Cardiac septum (tissue), 1 donor: ENCODE measurements around a stretch of chr10.

- PRO-cap, result no peak
These were observed 41.3 kb upstream of the VCL start for GRCh38 chr10:73956466-73957245.

GRCh38 chr10:73997249-73997608 lies 687 bp upstream of the VCL start:
- PRO-cap, result no peak

DNA sequence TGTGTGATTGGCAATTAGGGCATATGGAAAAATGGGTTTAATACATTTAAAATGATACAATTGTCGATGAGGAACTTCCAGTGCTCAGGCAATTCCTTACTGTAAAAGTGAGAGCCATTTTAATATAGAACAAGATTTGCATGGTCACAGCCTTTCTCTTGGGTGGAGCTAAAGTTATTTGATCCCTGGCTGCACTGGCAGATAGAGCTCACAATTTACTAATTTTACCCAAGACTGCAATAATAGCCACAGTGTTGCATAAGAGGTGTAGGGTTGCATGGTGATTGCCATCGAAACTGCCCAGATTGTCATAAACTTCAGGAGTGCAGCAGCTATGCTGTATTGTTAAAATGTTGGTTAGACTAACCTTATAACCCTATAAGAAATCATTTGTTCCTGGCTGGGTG lies 49.9 kb downstream of the VCL start:
- PRO-cap, result no peak

DNA sequence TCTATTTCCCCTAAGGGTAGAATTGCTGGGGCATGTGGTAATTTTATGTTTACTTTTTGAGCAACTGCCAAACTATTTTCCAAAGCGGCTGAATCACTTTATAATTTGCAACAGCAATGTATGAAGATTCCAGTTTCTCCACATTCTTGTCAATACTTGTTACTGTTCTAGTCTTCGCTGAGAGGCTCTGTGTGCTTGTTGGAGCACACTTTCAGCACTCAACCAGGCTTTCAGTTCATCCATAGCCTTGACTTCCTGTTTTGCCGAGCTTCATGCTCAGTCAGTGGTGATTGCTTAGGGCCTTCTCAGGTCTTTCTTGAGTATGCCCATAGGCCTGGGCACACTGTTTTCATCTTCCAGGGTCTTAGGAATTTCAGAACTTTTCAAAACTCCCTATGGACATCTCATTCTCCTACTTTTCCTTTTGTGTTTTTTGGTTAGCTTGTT lies 39.1 kb downstream of the ADK start:
- PRO-cap, result no peak

- PRO-cap, result no peak
These were observed 186.2 kb upstream of the KAT6B start for GRCh38 chr10:74640118-74640696.

GRCh38 chr10:74654520-74655313 lies 171.7 kb upstream of the KAT6B start:
- PRO-cap, result no peak

GRCh38 chr10:75007631-75008340 lies 65.7 kb downstream of the DUSP29 start:
- PRO-cap, result no peak

GRCh38 chr10:75043391-75044262 lies 29.8 kb downstream of the DUSP29 start:
- PRO-cap, result unidirectional peak, minus-strand start at chr10:75043990

GRCh38 chr10:75275933-75276756 lies 40.4 kb upstream of the COMTD1 start:
- PRO-cap, result no peak

GRCh38 chr10:75283720-75284407 lies 48.1 kb upstream of the COMTD1 start:
- PRO-cap, result no peak

DNA sequence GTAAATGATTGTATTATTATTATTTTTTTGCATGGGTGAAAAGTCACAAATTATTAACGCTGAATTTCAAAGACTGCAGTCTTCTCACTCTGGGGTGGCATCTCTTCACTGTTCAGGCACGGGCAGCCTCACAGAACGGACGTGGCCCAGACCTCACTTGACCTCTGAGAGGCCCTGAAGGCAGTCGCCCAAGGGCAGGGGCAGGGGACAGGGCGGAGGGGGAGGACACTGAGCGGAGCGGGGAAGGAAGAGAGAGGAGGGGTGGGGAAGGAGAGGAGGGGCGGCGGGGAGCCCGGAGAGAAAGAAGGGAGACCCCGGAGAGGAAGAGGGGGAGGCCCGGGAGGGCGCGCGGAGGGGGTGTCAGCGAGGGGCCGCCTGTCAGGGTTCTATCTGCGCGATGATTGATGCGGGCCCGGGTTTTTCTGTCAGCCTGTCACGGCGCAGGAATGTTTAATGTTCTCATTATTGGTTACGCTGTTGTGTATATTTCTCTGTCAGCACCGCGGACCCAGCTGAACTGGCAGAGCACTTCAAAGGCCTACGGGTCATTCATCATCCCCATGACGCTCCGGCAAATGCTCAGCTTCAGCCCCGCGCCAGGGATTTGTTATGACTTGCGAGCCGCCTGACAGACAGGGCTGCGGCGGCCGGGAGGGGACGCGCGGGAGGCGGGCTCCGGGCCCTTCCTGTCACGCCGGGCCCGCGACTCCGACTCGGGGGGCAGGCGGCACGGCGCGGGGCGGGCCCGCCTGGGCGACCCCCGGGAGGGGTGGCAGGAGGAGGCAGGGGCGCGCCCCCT lies 58.9 kb upstream of the COMTD1 start:
- PRO-cap, result bidirectional peak, plus-strand start at position 631 of the sequence, minus-strand start at position 606 of the sequence

DNA sequence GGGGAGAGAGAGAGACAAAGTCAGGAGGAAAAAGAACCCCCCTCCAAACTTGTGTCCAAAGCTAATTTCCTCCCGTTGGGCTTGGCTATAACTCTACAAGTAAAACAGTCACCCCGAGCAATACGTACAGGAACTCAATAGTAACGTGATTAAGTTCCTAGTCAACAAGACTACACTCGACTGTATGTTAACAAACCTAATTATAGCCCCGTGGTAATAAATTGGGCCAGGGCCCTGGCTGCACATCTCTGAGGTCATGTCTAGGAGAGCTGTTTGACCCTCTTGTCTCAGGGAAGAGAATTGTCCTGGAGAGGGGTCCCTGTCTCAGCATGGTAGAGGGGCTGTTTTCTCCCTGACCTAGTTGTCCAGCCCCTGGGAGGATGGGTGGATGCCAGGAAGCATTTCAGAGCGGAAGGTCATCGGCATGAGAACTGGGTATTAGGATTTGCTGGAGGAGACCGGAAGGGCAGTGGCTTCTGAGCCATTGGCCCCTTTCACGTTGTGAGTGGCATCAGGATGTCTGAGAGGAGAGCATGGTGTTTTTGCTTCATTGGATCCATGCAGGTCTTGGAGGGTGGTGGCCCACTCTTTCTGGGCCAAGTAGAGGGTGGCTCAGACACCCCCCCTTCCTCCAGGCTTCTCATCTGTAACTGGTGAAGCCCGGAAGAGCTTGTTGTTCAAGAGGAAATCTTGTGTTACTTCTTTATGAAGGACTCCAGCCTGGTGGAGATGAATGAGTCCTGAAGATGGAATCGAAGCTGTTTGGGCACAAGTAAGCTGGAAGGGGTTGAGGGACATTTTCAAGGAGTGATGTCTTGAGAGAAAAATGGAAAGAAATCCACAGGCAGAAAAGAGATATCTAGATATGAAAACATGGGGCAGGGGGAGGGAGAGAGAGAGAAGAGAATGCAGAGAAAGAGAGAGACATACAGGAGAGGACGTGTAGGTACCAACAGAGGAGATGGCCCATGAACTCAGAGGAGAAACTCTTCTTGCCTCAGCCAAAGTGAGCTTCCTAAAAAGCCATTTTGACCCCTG lies 60.4 kb upstream of the COMTD1 start:
- PRO-cap, result no peak

DNA sequence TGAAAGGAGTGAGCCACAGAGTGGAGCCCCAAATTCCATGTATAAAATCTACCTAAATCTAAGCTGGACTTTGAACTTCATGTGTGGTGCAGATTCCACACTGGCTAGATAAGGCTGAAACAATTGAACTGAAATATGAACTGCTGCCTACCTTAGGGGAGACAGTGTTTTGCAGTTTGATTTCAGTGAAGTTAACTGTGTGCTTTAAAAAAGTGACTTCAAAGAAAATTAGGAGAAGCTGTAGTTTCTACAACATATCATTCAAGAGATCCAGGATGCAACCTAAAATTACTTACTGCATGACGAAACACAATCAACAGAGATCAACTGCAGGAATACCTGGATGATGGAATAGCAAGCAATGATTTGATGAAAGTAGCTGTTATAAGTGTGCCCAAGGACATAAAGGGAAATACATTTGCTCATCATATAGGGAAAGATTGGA lies 124.0 kb downstream of the LRMDA start:
- PRO-cap, result no peak

GRCh38 chr10:75623272-75623908 lies 192.0 kb downstream of the LRMDA start:
- PRO-cap, result no peak

GRCh38 chr10:75664256-75664748 lies 232.9 kb downstream of the LRMDA start:
- PRO-cap, result no peak

GRCh38 chr10:75723000-75723710 lies 291.7 kb downstream of the LRMDA start:
- PRO-cap, result no peak

DNA sequence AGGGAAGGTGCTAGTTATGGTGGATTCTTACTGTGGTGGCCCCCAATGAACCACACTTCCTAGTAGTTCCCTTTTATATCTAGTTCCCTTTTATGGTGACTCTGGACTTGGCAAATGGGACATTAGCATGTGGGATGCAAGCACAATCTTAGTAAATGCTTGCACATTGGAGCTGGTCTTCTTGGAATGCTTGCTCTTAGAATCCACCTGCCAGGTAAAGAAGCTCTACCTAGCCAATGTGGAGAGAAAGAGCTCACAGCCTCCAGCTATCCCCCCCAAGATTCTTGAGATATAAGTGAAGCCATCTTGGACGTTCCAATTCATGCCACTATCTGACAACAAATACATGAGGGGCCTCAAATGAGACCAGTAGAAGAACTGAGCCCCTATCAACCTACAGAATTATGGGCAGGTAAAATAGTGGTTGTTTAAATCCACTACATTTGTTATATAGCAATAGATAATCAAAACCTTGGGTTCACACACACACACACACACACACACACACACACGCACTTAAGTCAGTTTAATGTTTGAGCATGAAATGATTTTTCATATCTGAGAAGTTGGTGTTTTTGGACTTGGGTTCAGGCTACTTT lies 430.4 kb downstream of the LRMDA start:
- PRO-cap, result no peak

DNA sequence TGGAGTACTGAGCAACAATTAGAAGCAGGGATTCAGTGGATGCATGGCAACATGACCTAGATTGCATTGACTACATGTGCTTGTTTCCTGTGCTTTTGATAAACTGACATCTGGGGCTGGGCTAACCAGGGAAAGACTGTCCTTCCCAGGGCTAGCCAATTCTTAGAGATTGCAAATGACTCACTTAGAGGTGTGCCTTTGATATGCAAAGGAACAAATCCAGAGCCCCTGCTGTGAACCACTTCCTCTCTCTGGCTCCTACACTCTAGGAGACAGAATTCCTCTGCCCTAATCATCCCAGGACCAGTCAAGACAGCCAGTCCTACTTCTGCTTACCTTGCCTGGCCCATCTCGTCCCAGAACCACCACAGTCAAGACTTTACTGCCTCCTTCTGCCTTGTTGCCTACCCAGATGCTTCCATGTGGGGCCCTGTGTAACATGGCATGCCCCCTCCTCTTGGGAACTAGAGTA lies 651.6 kb downstream of the LRMDA start:
- PRO-cap, result no peak

- PRO-cap, result no peak
These were observed 559.0 kb downstream of the KCNMA1 start for GRCh38 chr10:77078552-77079032.

DNA sequence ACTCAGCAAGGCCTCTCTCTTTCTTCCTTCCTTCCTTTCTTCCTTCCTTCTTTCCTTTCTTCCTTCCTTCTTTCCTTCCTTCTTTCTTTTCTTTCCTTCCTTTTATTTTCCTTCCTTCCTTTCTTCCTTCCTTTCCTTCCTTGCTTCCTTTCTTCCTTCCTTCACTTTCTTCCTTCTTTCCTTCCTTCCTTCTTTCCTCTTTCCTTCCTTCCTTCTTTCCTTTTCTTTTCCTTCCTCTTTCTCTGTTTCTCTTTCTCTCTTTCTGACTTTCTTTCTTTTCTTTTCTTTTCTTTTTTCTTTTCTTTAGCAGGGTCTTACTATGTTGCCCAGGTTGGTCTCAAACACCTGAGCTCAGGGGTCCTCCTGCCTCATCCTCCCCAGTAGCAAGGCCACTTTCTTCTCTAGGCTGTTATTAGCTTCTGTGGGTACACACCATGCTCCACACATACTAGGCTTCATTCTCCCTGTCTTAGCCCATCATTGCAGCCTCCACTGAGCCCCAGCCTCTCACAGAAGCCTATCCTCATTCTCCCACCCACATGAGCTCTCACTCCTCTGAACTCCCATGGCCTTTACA lies 460.3 kb downstream of the KCNMA1 start:
- PRO-cap, result no peak